LUHMES (cell line): ENCODE measurements around a stretch of chr14.

DNA sequence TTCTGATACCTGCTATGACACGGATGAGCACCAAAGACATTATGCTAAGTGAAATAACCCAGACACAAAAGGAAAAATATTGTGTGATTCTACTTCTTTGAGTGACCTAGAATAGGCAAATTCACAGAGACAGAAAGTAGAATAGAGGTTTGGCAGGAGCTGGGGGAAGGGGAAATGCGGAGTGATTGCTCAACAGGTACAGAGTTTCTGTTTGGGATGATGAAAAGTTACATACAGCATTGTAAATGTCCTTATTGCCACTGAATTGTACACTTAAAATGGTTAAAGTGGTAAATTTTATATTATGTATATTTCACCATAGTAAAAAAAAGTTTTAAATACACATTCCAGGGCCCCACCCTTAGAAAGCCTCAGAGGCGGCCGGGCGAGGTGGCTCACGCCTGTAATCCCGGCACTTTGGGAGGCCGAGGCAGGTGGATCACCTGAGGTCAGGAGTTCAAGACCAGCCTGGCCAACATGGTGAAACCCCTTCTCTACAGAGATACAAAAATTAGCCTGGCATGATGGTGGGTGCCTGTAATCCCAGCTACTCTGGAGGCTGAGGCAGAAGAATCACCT lies 72.3 kb downstream of the ARF6 start:
- PRO-cap = no peak

GRCh38 chr14:49986534-49987206 lies 93.8 kb downstream of the ARF6 start:
- PRO-cap = no peak

GRCh38 chr14:50013434-50013713 lies 103.0 kb downstream of the VCPKMT start:
- PRO-cap = no peak

DNA sequence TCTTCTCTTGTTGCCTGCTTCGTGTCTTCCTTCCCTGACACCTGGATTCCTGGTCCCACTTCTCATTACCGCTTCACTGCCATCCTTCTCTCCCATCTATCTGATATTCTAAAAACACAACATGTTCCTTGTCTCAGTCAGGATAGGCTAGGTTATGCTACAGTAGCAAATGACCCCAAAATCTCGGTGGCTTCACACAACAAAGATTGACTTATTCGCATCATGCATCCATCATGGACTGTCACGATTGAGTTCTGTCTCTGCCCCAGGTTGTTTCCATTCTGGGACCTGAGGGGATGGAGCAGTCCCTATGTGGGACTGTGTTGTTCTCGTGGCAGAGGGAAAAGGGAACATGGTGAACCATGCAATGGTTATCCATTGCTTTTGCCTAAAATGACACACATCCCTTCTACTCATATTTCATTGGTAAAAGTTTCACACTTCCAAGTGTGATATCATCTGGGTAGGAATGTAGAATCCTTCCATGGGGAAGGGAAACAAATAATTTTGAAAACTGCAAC lies 85.0 kb downstream of the VCPKMT start:
- PRO-cap = no peak

DNA sequence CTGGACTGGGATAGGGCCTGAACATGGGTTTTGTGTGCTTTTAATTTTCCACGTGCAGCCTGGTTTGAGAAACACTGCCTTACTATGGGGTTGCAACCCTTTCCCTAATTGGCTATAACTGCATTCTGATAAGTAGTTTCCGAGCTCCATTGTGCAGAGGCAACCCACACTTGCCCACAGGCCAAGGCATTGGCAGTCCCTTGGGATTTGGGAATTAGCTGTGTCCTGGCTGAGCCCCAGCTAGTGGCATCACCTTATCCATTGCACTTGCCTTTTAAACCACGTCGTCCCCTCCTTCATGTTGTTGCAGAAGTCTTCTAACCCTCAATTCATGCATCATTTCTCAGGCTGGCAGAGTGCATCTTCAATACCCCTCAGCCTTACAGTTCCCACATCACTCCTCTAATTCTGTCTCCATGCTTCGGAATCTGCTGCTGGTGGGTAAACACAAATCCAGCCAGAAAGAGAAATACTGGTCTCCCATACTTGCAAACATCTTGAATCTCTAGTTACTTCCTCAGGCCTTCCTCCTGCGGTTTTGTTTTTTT lies 10.1 kb downstream of the VCPKMT start:
- PRO-cap = no peak

- PRO-cap = no peak
Observed at GRCh38 chr14:50191271-50191800, 40.0 kb downstream of the SOS2 start.

GRCh38 chr14:50193178-50193605 lies 38.2 kb downstream of the SOS2 start:
- PRO-cap = no peak

DNA sequence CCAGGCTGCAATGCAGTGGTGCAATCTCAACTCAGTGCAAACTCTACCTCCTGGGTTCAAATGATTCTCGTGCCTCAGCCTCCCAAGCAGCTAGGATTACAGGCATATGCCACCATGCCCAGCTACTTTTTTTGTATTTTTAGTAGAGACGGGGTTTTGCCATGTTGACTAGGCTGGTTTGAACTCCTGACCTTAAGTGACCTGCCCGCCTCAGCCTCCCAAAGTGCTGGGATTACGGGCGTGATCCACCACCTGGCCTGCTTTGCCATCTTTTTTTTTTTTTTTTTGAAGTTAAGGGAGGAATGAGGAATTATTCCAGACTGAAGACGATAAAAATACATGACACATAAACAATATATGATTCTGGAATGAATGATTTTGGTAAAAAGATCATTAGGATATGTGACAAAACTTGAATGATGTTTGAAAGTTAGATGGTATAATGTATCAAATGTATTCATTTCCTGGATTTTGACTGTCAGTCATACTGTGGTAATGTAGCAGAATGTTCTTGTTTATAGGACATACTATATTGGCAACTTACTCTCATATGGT lies 33.6 kb downstream of the SOS2 start:
- PRO-cap = no peak

DNA sequence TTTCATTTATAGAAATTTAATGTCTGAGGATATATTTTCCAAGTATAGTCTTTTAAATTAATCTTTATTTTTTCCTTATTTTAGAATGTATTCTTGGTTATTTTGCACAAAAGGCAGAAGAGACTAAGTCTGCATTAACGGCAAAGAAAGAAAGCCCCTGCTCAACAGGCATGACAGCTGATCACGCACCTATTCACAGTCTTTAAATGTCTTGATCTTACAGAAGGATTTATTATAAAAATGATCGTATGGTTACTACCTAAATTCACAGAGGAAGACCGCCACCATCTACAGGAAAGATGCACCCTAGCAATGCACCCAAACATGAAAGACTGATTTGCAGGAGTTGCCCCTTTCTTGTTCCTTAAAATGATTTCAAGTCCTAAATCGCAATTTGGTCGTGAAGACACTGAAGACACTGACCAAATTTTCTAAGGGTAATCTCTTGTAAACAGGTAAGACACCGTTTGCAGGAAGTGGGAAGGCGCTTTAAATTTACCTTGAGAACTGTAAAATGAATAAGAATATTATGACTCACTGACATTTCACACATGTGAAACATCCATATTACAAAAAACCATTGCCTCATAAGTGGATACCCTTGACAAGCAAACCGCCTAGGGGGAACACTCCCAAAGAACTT lies 1.1 kb downstream of the SOS2 start:
- PRO-cap = no peak

DNA sequence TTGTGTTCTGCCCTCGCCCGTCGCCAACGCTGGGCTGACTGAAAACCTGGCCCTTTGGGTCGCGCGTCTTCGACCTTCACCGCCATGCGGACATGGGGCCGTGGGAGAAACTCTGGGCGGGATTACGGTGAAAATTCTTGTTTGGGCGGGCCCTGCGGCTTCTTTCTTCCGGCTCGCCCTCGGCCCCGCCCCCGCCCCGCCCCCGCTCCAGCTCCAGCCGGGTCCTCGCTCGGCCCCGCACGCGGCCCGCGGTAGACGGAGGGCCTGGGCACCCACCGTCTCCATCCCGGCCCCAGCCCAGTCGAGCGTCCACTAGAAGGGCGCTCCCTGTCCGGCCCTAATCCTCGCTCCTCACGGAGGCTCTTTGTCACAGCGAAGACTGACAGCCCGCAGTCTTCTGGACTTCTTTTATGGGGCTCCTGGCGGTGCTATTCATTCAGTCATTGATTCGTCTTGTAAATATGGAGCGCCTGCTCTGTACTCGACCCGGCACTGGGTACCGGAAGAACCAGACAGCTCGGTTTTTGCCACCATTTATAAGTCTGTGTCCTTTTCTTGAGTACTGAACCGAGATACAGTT lies 403 bp downstream of the DMAC2L start:
- PRO-cap = bidirectional peak, plus-strand start at position 209 of the sequence, minus-strand start at position 74 of the sequence

GRCh38 chr14:50313017-50313469 lies 919 bp downstream of the DMAC2L start:
- PRO-cap = no peak

DNA sequence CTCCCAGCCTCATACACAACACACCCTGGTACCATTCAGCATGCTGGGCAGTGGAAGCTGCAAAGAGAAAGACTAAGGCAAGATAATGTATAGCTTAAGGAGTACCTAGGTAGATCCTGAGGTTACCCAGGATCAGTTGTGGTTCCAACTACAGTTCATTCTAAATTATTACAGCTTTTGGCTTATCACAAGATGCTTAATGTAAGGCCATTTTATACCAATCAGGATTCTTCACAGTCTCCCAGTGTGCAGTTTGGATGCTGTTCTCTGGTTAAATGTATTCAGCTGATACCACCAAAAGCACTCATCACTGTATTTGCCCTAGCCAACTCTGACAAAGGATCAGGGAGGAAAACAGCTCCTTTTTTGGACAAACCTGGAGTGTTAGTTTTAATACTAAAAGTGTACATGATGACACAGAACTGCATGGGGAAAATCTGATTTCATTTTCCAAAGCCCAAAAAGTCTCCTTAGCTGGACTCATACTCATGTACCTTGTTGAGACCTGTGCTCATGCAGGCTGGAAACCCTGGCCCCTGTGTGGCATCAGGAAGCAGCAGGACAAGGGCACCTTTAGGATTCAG lies 19.5 kb downstream of the DMAC2L start:
- PRO-cap = no peak

GRCh38 chr14:50388292-50388959 lies 8.3 kb downstream of the CDKL1 start:
- PRO-cap = no peak

DNA sequence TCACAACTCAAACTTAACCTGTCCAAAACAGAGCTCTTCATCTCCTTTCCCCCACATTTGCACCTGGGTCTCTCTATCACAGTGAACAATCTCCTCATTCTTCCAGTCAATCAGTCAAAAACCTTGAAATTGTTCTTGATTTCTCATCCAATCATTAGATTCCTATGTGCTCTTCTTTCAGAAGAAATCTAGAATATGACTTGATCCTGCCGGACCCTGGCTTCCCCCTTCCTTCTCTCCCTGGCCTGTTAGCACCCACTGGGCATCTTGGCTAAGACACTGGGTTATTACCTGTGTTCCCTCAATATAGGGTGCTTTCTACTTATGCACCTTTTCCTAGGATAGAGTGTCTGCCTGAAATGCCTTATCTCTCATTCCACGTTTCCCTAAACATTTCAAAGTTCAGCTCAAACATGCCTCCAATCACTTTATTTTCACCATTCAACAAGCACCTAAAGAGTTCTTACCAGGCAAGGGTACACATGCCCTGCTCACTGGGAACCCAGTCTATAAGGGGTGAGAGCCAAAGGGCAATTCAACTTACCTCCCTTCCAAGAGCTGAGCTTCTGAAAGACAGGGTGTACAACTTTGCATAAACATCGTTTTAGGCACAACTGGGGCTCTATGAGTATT lies 3.8 kb downstream of the CDKL1 start:
- PRO-cap = no peak

DNA sequence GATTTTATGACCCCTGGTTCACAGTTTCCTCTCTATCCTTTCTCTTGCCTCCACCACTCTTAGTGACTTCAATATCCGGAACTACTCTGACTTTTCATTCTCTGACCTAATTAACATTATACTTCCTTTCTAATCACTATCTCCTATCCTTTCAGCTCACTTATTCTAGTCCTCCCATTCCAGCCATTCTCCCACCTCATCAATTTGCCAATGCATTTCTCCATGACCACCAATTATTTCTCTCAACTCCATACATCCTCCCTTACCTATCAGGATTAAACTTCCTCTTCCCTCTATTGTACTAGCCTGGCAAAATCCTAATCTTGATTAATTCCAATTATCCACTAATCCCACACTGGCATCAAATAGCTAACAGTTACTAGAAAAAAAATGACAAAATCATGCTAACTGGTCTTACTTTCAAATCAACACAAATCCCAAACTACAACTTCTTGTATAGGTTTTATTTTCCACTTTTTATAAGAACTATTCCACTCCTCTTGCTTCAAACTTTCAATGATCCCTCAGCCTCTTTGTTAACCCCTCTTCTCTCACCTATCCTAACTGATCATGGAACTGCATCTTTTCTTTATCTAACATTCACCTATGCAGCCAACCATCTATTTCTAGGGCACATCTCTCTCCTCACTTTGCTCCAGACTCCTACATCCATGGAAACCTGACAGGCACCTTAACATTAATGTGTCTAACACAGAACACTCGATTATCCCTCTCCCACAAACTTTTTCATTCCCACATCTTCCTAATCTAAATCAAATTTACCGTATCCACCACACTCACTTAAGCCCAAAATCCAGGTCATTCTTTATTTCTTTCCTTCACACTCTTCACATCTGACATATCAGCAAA lies 16.9 kb downstream of the MAP4K5 start:
- PRO-cap = no peak

- PRO-cap = no peak
Observed at GRCh38 chr14:50531370-50531699, 1.0 kb downstream of the MAP4K5 start.

DNA sequence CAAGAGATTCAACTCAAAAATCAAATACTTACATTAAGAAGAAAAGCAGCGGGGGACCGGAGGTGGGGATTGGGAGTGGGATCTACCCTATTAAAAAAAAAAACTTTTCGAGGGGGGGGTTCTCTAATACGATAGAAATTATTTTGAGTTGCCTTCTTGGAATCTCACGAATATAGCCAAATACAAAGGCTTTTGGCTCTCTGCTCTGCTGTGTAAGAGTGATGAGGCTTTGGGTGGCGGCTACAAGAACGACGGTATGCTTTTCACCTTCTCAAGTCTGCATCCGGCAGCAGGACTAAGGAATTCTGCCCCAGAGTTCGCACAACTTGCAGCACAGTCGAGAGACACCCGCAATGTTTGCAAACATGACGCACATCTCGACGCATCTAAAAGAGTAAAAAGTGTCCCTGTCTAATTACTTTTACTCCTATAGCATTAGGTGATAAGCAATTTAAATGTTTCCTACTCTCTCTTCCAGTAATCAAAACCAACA lies 945 bp downstream of the SAV1 start:
- PRO-cap = bidirectional peak, plus-strand start at position 273 of the sequence, minus-strand start at position 297 of the sequence

DNA sequence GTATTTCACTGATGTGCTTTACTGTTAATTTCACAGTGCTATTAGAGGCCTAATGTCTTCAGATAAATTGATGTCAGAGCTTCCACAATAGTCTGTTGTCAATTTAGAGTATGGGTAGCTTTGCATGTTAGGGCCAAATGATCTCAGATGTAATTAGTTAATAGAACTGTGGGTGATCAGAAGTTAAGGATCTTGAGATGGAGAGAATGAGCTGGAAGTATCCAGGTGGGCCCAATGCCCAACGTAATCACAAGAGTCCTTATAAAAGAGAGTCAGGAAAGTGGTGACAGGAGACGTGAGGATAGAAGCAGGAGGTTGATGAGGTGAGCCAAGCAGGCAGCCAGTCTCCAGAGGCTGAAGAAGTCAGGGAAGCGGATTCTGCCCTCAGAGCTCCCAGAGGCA lies 9.9 kb upstream of the SAV1 start:
- PRO-cap = no peak

- PRO-cap = no peak
Observed at GRCh38 chr14:50757066-50757974, 73.6 kb downstream of the NIN start.

DNA sequence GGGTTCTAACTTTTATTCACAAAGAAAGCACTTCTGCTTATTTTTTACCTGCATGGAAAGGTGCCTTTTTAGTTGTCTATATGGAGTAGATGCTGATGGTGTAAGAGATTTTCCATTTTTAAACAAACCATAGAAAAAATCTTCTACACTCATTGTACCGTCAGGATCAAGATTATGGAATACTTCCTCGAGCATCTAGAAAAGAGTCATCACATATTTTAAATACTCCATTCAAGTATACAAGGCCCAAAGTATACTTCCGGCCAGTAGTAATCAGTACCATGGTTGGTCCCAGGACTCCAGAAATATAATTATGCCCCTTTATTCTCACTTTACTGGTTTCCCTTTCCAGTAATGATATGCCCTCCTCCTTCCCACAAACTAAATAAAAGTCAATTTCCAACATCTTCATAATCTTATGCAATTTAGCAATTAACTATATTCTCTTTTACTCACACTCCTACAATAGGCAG lies 58.0 kb downstream of the NIN start:
- PRO-cap = no peak